Bronchus (tissue), 1 donor: ENCODE measurements around a stretch of chr3.

GRCh38 chr3:187997870-187998328 is 156.1 kb upstream of the LPP start:
- PRO-cap, result no peak

GRCh38 chr3:188036644-188037156 is 117.3 kb upstream of the LPP start:
- PRO-cap, result no peak

DNA sequence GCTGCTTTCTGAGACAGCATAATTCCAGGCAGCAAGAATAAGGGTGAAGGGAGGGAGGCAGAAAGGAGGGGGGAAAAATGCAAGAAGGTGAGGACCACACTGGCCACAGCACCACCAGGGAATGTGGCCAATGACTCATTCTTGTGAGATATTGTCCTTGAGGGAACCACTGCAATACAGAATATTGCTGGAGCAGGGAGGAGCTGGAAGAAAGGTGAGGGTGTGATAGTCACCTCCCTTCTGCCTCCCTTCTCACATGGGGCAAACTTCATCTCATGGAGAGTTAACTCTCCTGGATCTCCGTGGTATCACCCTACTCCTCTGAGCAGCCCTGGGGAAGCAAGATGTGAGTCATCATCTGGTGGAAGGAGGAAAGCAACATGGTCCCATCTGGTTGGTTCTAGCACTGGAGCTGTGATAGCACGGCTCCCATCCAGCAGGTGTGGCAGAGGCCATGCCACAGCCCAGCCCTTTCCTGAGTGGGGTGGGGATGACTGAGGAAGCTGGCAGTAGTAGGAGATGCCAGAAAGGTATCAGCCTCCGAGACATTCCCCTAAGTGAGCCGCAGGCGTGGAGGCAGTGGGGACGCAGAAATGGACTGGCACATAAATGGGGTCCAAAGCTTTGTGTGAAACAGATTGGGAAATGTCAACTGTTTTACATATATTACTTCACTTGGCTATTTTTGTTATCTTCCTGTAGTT is 115.9 kb upstream of the LPP start:
- PRO-cap, result no peak

GRCh38 chr3:188061228-188061590 is 92.7 kb upstream of the LPP start:
- PRO-cap, result no peak

DNA sequence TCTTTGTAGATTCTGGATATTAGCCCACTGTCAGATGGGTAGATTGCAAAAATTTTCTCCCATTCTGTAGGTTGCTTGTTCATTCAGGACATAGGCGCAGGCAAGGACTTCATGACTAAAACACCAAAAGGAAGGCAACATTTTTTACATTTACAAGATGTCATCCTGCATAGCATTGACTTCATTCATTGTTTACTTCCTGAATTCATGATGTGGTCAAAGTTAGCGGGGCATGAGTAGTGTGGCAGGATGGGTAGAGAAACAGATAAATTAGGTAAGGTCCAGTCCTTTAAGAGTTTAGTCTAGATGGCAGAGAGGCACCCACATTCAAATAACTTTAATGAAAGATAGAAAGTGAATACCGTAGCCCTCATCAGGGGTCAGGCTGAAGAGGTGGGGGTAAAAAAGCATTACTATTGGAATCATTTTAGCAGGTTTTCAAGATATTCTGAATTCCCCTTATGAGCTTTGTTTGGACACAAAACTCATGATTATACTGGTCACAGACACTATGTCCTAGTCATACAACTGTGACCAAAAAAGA is 44.9 kb upstream of the LPP start:
- PRO-cap, result no peak

GRCh38 chr3:188152887-188152974 is 1.2 kb upstream of the LPP start:
- PRO-cap, result bidirectional peak, plus-strand start at chr3:188153021, minus-strand start at chr3:188152941

GRCh38 chr3:188158781-188159365 is 4.9 kb downstream of the LPP start:
- PRO-cap, result no peak

- PRO-cap, result no peak
Observed at GRCh38 chr3:188164021-188164817, 10.3 kb downstream of the LPP start.

GRCh38 chr3:188213031-188213748 is 59.2 kb downstream of the LPP start:
- PRO-cap, result no peak

DNA sequence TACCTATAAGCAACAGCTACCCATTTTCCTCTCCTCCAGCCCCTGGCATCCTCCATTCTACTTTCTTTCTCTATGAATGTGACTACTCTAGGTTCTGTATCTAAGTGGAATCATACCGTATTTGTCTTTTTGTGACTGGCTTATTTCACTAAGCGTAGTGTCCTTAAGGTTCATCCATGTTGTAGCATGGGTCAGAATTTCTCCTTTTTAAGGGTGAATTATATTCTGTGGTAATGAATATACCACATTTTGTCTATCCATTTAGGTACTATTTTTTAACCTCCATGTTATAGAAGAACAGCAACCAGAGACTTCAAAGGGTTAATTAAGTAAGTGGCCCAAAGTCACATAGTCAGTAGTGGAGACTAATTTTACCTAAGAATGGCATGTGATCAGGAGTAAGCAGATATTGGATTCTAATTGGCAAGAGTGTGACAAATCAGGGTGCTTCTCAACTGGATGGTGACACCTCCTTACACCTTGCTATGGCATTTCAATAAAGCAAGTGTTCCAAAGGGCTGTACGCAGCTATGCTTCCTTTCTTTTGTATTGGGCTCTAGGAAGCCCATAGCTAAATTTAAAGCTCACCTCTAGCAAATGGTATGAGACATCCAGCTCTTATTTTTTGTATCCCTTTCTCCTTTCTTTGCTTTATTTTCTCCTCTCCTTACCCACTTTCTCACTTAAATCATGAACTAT is 61.6 kb downstream of the LPP start:
- PRO-cap, result no peak

DNA sequence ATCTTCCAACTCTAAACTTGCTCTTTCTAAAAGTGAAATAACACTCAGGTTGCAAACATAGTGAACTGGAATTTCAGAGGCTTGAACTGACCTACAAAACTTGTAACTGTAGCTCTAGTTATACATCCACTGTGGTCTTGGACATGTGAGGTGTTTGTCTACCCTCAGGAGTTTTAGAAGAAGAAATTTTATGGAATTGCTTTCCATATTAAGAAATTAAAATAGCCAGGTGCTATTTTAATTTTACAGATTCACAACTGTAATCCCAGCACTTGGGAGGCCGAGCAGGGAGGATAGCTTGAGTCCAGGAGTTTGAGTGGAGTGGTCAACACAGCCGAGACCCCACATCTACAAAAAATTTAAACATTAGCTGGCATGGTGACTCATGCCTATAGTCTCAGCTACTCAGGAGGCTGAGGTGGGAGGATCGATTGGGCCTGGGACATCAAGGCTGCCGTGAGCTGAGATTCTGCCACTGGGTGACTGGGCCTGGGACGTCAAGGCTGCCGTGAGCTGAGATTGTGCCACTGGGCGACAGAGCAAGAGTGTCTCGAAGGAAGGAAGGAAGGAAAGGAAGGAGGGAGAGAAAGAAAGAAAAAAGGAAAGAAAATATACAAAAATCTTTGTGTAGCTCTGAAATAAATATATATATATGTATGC is 95.1 kb downstream of the LPP start:
- PRO-cap, result no peak

DNA sequence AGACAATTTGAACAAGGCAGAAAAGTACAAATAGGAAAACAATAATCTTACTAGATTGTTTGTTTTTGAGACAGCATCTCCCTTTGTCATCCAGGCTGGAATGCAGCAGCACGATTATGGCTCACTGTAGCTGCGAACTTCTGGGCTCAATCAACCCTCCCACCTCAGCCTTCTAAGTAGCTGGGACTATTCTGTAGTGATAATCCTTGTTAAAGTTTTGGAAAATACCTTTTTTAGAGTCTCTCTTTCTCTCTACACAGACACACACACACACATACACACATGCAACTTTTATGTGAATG is 107.1 kb downstream of the LPP start:
- PRO-cap, result no peak

DNA sequence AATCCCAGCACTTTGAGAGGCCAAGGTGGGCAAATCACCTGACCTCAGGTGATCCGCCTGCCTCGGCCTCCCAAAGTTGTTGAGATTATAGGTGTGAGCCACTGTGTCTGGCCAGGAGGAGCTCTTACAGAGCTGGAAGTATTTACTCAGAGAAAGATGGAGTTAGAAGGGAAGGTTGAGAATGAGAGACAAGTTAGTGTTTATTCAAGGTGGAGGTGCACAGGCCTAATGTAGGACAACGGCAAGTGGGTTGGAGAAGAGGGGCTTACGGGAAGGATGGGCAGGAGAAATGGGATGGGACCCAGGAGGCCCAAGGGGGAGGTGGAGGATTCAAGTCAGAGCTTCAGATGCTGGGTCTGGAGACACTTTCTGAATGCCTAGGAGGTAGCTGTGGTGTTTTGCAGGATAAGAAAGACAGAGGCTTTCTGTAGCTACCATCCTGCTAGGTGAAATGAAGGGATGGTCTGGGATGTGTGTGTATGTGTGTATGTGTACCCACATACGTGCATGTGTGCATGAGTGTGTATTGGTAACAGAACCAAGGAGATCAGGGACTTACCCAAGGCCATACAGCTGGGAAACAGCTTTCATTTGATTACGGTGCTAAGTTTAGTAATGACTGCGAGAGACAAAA is 130.3 kb downstream of the LPP start:
- PRO-cap, result no peak

DNA sequence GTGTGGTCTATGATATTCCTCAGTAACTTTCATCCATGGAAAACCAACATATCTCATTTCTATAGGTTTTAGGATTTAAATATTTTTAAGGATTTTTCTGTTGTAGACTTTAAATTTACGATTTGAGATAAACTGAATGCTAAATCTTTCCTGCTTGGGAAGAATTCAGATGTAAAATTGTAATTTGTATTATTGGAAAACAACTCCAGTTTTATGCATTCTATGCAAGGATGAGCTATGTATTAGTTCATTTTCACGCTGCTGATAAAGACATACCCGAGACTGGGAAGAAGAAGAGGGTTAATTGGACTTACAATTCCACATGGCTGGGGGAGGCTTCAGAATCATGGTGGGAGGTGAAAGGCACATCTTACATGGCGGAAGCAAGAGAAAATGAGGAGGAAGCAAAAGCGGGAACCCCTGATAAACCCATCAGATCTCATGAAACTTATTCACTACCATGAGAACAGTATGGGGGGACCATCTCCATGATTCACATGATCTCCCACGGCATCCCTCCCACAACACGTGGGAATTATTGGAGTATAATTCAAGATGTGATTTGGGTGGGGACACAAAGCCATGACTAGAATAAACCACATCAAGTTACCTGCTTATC is 300.5 kb downstream of the LPP start:
- PRO-cap, result no peak

DNA sequence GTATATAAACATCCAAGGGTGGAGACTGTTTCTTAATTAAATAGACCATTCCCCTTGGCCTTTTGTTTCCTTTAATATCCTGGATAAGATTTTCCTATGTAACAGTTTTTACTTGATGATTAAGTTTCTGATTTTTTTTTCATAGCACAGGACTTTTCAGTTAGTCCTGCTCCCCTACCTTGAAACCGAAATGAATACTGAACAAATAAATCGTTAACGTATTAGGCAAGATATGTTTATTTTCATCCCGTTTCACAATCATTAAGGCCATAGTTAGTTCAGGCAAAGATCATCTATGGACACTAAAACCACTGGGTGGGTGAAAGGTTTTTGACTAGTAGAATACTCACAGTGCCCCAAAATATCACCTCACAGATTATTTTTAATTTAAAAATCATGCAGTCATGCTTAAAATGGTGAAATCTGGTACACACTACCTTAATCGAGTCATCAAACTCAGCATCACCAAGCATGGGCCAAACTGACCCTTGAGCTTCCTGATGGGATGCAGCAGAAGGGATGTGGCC is 364.9 kb downstream of the LPP start:
- PRO-cap, result no peak

- PRO-cap, result no peak
Observed at GRCh38 chr3:188568750-188569220, 414.8 kb downstream of the LPP start.

GRCh38 chr3:188578614-188579347 is 424.8 kb downstream of the LPP start:
- PRO-cap, result no peak

- PRO-cap, result no peak
Observed at GRCh38 chr3:188606655-188607126, 452.7 kb downstream of the LPP start.

DNA sequence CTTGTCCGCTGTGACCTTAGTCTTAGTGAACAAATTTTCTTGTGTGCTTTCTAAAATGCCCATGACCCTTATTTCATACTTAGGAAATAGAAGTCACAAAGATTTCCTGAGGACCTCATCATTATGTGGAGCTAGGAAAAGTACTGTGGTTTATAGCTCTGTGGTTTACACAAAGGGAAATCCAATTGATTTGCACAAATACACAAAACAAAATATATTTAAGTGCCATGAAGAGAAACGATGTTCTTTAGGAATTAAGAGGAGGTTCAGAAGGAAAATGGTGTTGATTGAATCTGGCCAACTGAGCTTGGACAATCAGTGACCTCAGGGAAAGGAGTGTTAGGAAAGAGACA is 500.0 kb downstream of the LPP start:
- PRO-cap, result no peak

DNA sequence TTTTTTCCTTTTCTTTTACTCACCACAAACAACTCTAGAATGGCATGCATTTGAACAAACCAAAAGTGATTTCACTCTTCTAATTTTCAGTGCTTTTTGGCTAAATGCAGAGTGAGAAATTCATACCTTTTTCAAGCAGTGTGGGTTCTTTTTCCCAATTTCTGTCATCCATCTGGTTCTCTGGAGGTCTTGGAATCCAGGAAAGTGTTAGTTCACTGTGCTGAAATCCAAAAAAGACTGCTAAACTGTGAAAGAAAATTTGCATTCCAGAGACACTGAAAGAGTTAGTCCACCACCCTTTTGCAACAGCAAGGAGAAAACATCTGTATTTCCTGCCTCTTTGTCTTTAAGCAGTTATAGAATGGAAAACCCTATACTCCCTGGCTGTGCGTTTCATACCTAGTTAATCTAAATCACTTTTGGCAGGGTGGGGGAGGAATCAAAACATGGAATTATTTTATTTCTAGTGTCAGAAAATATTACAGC is 317.9 kb upstream of the TPRG1 start:
- PRO-cap, result no peak